ENCODE data around the gene CPZ.

DNA sequence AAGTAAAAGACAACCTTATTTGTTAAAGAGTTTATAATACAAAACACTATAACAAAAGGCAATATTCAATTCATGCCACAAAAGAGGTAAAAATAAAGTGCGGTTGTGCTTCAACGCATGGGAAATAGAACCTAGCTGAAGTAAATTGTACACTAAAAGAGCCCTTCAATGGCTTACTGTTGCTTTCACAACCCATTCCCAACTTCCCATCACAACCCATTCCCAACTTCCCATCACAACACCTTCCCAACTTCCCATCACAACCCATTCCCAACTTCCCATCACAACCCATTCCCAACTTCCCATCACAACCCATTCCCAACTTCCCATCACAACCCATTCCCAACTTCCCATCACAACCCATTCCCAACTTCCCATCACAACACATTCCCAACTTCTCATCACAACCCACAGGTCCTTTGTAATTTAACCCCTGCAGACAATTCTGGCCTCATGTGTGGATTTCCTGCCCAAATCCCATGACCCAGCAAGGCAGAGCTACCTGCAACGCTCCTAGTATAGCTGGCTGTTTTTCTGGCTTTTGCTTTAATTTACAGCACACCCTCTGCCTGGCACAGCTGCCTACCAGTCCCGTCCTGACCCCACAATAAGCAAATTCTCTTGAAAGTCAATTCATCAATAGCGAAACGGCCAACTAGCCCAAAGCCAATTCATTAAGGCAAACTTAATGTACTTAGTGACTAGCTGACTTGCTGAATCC is 75.7 kb downstream of the AFAP1 start:
- CAGE, long polyA plus RNA = no peak
- RRBS = no CpG with 5 or more reads among the region's 6 CpGs

GRCh38 chr4:7872182-7872647 is 67.4 kb downstream of the AFAP1 start:
- CAGE, long polyA plus RNA = no peak
- RRBS = no CpG with 5 or more reads among the region's 4 CpGs

- CAGE, long polyA plus RNA = no peak
- RRBS = 2% methylated on average over 32 of the region's 91 CpGs
Measured at GRCh38 chr4:7938447-7939482, 896 bp downstream of the AFAP1 start.

DNA sequence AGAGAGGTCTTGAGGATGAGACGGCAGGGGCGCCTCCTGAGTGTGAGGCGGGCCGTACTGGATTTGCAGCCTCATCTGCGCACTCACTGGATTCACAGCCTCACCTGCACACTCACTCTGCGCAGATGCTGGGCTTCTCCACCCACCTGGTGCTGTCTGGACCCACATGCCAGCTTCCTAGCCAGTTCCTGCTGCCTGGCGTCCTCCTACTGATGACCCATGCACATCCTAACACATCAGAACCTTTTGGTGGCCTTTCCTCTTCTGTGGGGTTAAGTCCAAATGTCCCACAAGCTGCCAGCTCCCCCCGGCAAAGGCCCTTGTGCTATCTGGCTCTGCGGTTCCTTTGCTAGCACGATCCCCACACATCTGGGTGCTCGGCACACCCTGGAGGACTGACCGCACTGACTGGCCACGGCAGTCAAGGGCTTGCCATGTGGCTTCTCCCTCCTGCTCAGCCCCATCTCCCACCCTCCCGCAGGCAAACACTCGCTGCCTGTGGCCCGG is 39.3 kb upstream of the AFAP1 start:
- CAGE, long polyA plus RNA = no peak
- RRBS = no CpG with 5 or more reads among the region's 16 CpGs

GRCh38 chr4:8019592-8020525 is 80.2 kb upstream of the AFAP1 start:
- CAGE, long polyA plus RNA = no peak
- RRBS = 25% methylated on average over 5 of the region's 23 CpGs

- CAGE, long polyA plus RNA = no peak
- RRBS = 17% methylated on average over 8 of the region's 22 CpGs
Measured at GRCh38 chr4:8050354-8051103, 108.1 kb downstream of the ABLIM2 start.

DNA sequence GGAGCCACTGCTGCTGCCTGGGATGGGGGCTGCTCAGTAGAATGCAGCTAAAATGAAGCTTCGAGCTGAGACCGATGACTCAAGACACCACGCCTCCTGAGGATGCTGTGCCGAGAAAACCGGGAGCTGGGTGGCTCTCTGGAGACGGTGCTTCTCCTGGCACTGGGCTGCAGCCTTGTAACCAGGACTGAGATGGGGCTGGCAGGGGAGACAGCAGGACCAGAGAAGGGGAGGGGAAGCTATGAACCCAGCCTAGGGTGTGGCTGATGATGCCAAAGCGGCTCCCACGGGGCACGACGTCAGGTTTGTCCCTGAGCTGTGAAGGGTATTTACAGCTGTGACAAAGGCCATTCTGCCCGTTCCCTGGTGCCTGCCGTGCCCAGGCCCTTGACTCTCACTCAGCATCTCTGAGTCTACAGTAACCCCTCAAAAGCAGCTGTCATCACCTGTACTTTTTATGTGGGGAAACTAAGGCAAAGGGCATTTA is 8.0 kb downstream of the ABLIM2 start:
- CAGE, long polyA plus RNA = no peak
- RRBS = no CpG with 5 or more reads among the region's 12 CpGs

DNA sequence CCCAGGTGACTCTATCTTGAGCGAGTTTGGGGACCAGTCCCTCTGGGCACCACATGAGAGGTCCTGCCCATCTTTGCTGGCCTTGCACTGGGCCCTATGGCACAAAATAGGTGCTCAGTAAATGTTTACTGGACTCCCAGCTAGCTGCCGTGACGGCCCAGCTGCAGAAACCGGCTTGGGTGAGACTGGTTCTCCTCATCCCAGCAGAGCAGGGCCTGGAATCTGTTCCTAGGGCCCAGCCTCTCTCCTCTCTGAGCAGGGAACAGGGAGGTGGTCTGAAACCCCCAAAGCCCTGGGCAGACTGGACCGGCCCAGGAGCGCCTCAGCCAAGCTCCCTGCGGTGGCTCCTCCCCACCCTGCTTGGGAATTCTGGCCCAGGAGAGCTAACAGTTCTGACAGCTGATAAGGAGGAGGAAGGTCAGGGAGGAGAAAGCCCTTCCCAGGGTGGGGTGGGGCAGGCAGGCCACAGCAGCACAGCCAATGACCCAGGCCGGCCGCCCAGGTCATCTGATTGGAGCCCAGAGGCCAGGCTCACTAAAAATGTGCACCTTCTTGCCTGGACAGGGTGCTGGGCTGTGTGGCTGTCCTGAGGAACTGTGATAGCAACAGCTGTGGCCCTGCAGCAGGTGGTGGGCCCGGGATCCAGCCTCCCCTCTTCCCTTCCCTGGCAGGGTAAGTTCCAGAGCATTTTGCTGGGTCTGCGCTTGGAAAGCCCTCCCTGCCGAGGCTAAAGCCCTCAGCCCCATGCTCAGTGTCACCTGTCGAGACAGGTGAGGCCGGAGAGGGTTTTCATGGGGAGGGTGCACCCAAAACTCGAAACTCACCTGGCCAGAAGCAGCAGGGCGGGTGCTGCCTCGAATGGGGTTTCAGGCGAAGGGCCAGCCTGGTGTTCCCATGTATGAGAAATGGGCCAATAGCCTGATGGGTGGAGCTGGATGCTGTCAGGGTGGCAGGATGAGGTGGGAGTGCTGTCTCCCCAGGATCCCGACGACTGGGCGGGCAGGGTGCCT is 17.2 kb upstream of the SH3TC1 start:
- CAGE, long polyA plus RNA = no peak
- RRBS = no CpG with 5 or more reads among the region's 21 CpGs

- CAGE, long polyA plus RNA = no peak
- RRBS = 54% methylated on average over 11 of the region's 32 CpGs
Measured at GRCh38 chr4:8191074-8191924, 7.8 kb upstream of the SH3TC1 start.

DNA sequence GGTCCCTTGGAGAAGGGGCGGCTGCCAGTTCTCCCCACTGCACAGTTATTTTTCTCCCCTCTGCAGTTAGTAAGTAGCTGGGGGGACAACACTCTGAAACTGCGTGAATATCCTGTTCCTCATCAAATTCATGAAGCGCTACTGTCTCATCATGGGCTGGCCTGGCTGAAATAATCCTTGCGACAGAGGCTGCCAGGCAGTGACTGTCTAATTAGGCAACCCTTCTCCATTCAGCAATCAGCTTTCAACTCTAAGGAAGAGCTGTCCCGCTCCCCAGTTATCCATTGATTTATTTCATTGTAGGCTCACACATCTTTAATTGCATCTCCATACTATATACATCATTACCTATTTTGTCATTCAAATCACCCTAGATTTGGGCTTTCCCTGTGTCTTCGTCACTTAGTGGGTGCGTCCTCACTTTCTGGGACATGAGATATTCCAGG is 8.3 kb downstream of the SH3TC1 start:
- CAGE, long polyA plus RNA = no peak
- RRBS = no CpG with 5 or more reads among the region's 7 CpGs

DNA sequence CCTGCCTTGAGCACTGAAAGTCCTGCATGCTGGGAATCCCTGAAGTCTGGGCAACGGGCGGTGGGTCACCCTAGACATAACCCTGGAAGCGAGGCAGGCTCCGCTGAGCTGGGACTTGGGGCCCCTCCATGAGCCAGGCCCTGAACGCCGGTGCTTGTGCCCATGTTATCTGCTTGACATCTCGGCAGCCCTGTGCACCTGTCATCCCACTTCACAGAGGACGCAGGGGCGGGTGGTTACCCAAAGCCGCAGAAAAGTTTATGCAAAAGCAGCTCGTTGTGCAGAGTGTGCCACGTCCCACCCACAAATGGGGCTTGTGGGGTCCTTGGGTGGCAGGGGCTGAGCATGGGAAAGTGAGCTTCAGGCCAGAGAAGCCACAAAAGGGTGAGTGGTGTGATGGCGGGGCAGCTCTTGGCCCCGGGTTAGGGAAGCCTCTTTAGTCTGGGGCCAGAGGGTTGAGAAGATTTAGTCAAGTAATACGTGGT is 29.8 kb downstream of the SH3TC1 start:
- CAGE, long polyA plus RNA = no peak
- RRBS = no CpG with 5 or more reads among the region's 15 CpGs

DNA sequence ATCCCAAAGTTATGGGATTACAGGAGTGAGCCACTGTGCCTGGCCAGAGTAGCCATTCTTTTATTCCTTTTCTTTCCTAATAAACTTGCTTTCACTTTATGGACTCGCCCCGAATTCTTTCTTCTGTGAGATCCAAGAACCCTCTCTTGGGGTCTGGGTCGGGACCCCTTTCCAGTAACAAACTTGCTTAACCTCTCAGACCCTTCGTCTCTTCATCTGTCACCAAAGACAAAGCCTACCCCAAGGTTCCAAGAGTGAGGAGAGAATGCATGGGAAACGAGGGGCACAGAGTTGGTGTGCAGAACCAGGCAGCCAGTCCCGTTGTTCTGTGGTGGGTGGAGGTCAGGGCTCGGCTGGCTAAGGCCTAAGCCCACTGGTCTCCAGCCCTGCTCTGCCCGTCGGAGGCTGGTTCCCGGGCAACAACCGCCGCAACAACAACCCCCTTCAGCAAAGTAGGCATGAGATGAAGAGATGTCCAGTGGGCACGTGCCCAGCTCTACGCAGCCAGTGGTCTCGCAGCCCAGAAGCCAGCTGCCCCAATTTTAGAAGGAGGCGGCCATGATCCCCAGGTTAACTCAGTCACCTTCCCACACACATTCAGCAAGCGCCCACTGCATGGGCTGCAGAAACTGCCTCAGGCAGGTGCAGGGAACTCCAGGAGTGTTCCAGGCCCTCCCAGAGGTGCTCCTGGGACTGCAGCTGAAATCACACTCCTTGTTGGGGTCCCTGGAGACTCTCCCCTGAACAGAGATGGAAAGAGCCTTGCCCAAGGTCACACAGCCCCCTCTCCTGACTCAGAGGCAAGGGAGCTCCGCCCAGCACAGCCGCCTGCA is 25.6 kb upstream of the HTRA3 start:
- CAGE, long polyA plus RNA = no peak
- RRBS = no CpG with 5 or more reads among the region's 19 CpGs

DNA sequence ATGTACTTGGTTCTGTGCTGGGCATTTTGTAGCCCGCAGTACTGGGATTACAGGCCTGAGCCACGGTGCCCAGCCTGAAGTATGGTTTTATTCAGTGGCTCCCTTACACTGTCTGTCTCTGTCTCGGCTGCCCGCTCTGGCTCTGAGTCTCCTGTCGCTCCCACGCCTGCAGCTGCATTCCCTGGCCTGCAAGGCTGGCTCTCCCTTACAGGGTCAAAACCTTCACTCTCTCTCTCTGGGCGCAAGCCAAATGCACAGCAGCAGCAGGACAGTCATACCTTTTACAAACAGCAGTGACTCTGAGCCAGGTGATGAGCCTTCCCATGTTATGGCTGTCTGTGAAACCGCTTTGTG is 72.1 kb downstream of the HTRA3 start:
- CAGE, long polyA plus RNA = no peak
- RRBS = no CpG with 5 or more reads among the region's 8 CpGs

DNA sequence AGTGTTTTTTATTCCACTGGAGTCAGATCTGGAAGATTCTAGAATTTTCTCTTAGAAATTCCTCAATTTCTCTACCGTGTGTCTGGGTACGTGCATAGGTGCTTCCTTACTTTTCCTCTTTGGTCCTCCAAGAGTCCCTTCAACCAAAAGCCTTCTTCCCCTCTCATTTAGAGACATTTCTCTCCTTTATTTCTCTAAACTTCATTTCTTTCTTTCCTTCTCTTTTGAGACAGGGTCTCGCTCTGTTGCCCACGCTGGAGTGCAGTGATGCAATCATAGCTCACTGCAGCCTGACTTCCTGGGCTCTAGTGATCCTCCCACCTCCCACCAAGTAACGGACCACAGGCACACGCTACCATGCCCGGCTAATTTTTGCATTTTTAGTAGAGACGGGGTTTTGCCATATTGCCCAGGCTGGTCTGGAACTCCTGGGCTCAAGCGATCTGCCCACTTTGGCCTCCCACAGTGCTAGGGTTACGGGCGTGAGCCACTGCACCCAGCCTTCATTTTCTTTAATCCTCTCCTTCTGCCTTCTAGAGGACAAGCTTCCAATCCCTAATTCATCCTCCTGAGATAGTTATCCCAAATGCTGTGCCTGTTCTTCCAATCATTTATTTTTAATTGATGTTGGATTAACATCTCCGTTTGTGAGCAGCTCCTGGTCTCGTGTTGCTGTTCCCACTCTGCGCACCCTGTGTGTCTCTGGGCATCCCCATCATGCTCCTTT is 42.1 kb downstream of the ACOX3 start:
- CAGE, long polyA plus RNA = no peak
- RRBS = no CpG with 5 or more reads among the region's 14 CpGs

DNA sequence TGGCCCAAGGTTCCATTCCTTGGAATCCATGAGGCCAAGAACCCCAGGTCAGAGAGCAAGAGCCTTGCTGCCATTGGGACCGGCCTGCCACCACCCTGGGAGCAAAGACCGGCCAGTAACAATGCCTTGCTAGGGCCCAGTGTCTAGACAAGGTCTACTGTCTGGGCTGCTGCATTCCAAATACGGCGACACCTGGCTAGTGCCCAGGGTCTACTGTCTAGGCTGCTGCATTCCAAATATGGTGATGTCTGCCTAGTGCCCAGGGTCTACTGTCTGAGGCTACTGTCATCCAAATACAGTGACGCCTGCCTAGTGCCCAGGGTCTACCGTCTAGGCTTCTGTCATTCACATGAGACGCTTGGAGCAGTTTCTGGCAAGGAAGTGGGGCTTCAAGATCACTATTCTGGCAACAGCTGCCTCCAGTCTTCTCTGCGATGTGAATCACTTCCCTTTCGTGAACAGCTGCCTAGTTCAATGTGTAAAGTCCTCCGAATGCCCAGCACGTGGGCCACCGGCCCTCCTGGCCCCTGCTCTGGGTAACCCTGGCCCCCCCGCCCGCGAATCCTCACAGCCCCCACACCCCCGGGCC is 12.8 kb downstream of the ACOX3 start:
- CAGE, long polyA plus RNA = no peak
- RRBS = 4% methylated on average over 5 of the region's 16 CpGs

DNA sequence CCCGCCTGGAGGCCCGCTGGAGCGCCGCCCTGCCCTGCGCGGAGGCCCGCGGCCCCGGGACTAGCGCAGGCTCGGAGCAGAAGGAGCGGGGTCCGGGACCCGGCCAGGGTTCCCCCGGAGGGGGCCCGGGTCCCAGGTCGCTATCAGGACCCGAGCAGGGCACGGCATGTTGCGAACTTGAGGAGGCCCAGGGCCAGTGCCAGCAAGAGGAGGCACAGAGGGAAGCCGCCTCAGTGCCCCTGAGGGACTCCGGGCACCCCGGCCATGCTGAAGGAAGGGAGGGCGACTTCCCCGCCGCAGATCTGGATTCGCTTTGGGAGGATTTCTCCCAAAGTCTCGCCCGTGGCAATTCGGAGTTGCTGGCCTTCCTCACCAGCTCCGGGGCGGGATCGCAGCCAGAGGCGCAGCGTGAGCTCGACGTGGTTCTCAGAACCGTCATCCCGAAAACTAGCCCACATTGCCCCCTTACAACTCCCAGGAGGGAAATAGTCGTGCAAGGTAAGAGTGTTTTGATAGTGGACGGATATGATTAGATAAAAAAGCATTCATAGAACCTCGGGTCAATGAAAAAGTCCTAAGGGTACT is 459 bp downstream of the TRMT44 start:
- CAGE, long polyA plus RNA = no peak
- RRBS = 0% methylated on average over 4 of the region's 42 CpGs

- CAGE, long polyA plus RNA = no peak
- RRBS = no CpG with 5 or more reads among the region's 12 CpGs
Measured at GRCh38 chr4:8558443-8558938, 21.7 kb upstream of the GPR78 start.

DNA sequence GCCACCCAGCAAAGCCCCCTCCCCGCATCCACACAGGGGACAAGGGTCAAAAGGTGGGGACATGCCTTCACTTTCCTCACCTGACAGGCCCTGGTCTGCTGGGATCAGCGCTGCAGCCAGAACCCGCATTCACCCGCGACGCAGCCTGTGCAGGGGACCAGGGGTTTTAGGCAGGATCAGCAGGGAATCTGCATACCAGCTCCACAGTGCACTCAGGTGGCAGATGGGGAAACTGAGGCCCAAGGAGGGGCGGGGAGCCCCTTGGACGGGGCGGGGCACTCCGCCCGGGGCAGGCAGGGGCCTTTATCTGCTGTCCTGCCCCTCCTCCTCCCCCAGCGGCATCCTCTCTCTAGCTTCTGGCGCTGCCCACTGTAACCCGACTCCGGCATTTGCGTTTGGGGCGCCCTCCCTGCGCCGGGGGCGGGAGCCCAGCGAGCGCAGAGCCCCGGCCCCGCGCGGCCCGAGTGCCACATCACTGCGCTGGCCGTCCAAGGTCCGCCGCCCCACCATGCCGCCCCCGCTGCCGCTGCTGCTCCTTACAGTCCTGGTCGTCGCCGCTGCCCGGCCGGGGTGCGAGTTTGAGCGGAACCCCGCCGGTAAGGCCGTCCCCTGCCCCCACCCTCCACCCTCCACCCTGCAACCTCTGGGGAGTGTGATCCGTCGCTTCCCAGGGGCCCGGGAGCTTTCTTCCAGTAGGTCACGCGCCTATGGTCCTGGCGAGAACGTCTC is at the start of gene CPZ:
Gene CPZ, plus strand, starts transcription at position 440 of the 729 bp plus-strand sequence.
- CAGE, long polyA plus RNA = no peak
- RRBS = 3% methylated on average over 13 of the region's 51 CpGs

DNA sequence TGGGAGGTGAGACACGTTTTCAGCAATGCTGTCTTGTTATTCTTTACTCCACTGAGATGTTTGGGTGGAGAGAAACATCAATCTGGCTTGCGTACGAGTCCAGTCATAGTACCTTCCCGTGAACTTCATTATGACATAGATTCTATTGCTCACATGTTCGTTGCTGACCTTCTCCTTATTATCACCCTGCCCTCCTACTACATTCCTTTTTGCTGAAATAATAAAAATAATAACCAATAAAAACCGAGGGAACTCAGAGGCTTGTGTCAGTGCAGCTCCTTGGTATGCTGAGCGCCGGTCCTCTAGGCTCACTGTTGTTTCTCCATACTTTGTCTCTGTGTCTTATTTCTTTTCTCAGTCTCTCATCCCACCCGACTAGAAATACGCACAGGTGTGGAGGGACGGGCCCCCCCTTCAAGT is 84.5 kb upstream of the HMX1 start:
- CAGE, long polyA plus RNA = no peak
- RRBS = no CpG with 5 or more reads among the region's 11 CpGs

DNA sequence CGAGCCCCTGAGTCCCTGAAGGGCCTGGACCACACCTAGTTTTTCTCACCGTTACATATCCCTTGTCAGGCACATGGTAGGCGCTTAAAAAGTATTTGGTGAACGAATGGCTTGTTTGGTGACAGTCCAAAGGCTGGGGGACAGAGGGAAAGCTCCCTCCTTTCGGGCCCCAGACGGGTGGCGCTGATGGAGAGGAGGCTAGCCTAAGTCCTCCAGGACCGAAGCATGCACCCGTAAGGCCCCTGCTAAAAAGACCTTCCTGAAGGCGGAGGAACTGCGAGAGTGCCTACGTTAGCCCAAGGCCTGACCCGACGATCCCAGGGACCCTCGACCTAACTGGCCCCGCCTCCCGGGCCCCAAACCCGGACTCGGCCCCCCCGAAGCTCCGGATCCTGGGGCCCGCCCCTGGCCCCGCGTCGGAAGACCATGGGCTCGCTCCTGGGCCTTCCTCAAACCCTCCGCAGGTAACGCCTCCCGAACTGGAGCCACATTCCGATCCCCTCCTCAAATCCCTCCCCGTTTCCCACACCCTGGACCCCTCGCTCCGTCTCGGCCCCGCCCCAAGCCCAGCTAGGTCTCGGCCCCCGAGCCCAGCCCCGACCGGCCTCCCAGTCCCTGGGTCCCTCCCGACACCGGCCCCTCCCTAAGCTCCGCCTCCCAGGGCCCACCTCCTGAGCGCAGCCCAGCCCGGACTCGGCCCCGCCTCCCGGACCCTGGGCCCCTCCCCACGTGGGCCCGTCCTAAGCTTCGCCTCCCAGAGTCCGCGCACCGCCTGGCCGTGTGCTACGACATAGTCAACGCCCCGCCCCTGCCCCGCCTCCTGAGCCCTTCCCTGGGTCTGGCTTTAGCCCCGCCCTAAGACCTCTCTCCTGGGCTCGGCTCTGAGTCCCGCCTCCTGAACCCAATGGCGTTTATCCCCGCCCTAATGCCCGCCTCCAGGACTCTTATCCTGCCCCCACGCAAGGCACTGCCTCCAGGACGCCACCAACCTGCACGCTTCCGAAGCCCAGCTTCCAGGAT is 17.9 kb upstream of the FAM90A26 start:
- CAGE, long polyA plus RNA = start-site peak on the minus strand centred at position 494 of the sequence, 88 bp wide, 23 and 17 reads in 2 replicates
- RRBS = no CpG with 5 or more reads among the region's 68 CpGs

Data from AG04450 (cell line).